ENCODE data around the genes PAK6, PLCB2, INAFM2 and DISP2.

GRCh38 chr15:39592978-39593877 is 12.3 kb downstream of the THBS1 start:
- PRO-cap, 2 experiments = no peak in any of the 2 experiments
- RAMPAGE, long total RNA, 5 experiments = no peak in any of the 5 experiments

DNA sequence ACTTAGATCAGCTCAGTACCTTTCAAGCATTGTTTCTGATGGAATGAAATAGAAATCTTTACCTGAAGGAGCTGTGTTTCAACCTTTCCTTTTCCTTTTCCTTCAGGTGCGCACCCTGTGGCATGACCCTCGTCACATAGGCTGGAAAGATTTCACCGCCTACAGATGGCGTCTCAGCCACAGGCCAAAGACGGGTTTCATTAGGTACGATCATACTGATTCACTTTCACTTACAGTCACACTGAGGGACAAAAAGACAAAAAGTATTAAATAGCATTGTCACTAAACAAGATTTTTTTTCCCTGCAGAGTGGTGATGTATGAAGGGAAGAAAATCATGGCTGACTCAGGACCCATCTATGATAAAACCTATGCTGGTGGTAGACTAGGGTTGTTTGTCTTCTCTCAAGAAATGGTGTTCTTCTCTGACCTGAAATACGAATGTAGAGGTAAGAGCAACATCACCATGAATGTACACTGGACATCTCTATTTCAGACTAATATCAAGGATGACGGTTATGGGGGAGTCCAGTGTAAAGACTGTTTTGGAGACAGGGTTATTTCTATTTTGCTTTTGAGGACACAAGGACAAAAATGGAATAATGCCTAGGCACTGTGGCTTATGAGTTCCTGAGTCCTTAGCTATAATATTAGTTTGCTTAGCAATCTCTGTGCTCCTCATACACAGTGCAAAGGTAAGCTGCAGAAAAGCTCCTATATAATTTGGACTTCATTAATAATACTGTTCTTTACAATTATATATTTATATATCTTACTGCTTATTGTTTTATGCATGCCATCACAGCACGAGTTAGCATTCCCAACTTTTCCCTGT is 13.3 kb downstream of the THBS1 start:
- PRO-cap, 2 experiments = no peak in any of the 2 experiments
- RAMPAGE, long total RNA, 5 experiments = no peak in any of the 5 experiments

DNA sequence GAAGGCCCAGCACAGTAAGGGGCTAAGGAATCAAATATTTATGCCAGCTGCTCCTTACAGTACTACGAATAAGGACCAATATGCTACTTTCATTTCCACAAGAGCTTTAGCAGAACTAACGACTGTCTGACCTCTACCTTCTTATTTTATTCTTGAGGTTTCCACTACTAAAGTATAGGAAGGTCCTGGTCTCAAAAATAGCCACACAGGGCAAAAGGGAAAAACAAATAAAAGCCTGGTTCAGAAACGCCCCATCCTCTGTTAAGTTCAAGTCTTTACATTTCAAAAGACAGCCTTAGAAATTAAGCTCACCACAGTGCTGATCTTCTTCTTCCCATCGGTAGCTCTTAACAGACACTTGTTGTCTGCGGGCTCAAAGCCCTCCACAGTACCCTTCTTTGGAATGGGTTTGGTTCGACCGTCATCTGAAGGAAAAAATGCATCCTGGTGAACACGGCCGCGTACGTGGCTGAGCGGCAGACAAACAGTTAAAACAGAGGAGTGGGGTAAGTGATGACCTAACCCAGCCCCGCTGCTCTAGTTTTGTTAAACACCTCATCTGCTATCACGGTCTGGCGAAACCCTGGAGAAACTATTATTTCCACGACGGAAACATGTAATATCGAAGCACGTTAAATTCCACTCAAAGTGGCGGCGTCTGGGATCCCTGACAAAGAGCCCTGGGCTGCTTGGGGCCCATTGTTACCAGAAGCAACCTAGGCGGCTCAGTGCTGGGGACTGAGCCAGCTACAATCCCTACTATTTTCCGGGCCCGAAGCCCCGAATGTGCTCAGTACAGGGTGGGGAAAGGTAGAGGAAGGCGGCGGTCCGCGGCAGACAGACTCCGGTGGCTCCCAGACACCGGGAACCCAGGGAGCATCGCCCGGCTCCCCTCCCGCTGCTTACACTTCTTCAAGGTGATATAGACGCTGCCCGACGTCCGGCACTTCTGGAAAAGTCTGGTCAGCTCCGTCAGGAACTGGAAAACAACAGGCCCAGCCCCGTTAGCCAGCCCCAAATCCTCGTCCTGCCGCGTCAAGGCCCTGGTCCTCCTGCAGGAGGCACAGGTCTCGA is 674 bp downstream of the SRP14 start:
- PRO-cap, 2 experiments = peak in 2 of 2 experiments; most common plus-strand start position 793 of the sequence (in 2)
- RAMPAGE, long total RNA, 5 experiments = no peak in any of the 5 experiments

GRCh38 chr15:40047251-40048247 is 8.6 kb upstream of the SRP14 start:
- PRO-cap, 2 experiments = peak in 2 of 2 experiments; most common plus-strand start chr15:40047903 (in 1); most common minus-strand start chr15:40047695 (in 1)
- RAMPAGE, long total RNA, 5 experiments = no peak in any of the 5 experiments

DNA sequence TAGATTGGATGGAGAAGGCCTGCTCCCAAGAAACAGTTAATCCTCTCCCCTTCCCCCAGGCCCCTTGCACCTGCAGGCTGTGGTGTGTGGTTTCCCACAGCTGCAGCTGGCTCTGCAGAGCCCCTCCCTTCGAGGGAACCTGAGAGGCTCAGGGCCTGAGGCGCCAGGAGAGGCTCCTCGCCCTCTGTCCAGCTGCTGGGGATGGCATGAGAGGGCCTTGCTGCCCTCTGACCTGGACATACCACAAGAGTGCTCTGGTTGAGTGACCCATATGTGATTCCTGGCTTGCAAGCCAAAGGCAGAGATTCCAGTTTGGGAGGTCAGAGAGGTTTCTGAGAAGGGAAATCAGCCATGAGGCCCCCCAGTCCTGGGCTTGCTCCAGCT is 15.8 kb upstream of the SRP14 start:
- PRO-cap, 2 experiments = no peak in any of the 2 experiments
- RAMPAGE, long total RNA, 5 experiments = no peak in any of the 5 experiments

GRCh38 chr15:40074149-40074587 is 34.5 kb downstream of the BMF start:
- PRO-cap, 2 experiments = no peak in any of the 2 experiments
- RAMPAGE, long total RNA, 5 experiments = no peak in any of the 5 experiments

- PRO-cap, 2 experiments = peak in 1 of 2 experiments; most common plus-strand start chr15:40098193 (in 1); most common minus-strand start chr15:40098110 (in 1)
- RAMPAGE, long total RNA, 5 experiments = no peak in any of the 5 experiments
These were observed 10.8 kb downstream of the BMF start for GRCh38 chr15:40097661-40098482.

GRCh38 chr15:40238411-40239626 is at the start of gene PAK6:
PAK6 (plus strand) TSS chr15:40239063.
- PRO-cap, 2 experiments = peak in 2 of 2 experiments; most common plus-strand start chr15:40239420 (in 2); most common minus-strand start chr15:40238726 (in 1)
- RAMPAGE, long total RNA, 5 experiments = start-site peak on the plus strand in 3 of 5 experiments, at chr15:40238785-40239473 at its widest, 7 to 13 reads per replicate

DNA sequence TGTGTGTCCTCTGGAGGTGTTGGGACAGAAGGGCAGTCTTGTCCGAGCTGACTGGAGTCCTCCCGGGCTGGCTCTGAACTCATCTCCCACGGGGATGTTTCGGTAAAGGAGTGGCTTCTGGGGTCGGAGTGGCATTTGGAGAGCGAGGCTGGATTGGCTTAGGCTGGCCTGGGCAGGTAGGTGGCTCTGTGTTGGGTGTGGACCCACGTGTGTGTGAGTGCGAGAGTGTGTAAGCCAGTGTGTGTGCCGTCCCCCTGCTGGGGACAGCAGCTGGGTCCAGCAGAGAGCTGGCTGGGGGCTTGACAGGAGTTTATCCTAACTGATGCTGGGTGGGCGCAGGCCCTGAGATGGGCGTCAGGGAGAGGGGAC is 748 bp downstream of the PAK6 start:
- PRO-cap, 2 experiments = peak in 1 of 2 experiments; most common plus-strand start position 240 of the sequence (in 1); most common minus-strand start position 81 of the sequence (in 1)
- RAMPAGE, long total RNA, 5 experiments = no peak in any of the 5 experiments

GRCh38 chr15:40307238-40308321 is at the start of gene PLCB2:
PLCB2 (minus strand) TSS chr15:40307935.
- PRO-cap, 2 experiments = peak in 1 of 2 experiments; most common plus-strand start chr15:40308065 (in 1); most common minus-strand start chr15:40307883 (in 1)
- RAMPAGE, long total RNA, 5 experiments = start-site peak on the minus strand in 1 of 5 experiments, at chr15:40307928-40307945 at its widest, 6 reads per replicate

- PRO-cap, 2 experiments = peak in 2 of 2 experiments; most common plus-strand start chr15:40323307 (in 1); most common minus-strand start chr15:40323388 (in 2)
- RAMPAGE, long total RNA, 5 experiments = start-site peak on the minus strand in 1 of 5 experiments, at chr15:40323272-40323319 at its widest, 5 reads per replicate
These were observed at the start of gene INAFM2 for GRCh38 chr15:40322926-40324063. INAFM2 (plus strand) TSS chr15:40323692.

- PRO-cap, 2 experiments = peak in 2 of 2 experiments; most common plus-strand start chr15:40358300 (in 1); most common minus-strand start chr15:40358124 (in 2)
- RAMPAGE, long total RNA, 5 experiments = start-site peak on the plus strand in 1 of 5 experiments, at chr15:40358286-40358358 at its widest, 44 reads per replicate
These were observed at the start of gene DISP2 for GRCh38 chr15:40357979-40358420. DISP2 (plus strand) TSS chr15:40358219.

- PRO-cap, 2 experiments = no peak in any of the 2 experiments
- RAMPAGE, long total RNA, 5 experiments = no peak in any of the 5 experiments
These were observed 15.7 kb downstream of the IVD start for GRCh38 chr15:40421170-40421723.

DNA sequence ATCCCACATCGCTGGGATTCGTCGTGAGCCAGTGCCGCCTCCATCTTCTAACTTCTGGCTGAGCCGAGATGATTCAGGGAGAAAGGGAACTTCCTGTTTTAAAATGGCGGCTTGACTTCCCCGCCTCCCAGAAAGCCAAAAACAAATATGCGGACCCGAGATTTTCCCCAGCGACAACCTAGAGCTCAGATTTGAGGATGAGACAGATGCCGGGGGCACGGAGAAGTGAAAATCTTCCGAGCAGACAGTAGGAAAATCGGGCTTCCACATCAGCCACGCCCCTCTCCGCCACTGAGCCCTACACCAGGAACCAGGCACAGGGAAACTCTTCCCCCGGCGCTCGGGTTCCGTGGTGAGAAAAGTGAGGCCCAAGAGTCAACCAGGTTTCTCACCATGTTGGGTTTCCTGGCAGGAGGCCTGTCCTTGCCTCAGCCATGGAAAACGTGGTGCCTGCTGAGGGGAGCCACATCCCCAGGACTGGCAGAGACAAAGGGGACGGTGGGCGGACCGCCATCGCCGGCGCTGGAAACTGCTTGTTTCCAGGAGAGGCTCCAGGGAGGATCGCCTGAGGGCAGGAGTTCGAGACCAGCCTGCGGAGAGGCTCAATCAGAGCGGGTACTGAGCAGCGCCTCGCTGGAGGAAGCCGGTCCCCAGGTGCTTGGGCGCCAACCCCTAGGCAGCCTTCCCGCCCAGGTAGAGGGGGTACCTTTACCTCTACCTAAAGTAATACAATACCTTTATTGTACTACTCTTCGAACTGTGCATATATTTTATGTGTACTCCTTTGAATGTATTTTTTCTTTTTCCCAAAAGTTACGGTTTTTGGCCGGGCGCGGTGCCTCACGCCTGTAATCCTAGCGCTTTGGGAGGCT is 18.9 kb downstream of the CHST14 start:
- PRO-cap, 2 experiments = no peak in any of the 2 experiments
- RAMPAGE, long total RNA, 5 experiments = no peak in any of the 5 experiments

DNA sequence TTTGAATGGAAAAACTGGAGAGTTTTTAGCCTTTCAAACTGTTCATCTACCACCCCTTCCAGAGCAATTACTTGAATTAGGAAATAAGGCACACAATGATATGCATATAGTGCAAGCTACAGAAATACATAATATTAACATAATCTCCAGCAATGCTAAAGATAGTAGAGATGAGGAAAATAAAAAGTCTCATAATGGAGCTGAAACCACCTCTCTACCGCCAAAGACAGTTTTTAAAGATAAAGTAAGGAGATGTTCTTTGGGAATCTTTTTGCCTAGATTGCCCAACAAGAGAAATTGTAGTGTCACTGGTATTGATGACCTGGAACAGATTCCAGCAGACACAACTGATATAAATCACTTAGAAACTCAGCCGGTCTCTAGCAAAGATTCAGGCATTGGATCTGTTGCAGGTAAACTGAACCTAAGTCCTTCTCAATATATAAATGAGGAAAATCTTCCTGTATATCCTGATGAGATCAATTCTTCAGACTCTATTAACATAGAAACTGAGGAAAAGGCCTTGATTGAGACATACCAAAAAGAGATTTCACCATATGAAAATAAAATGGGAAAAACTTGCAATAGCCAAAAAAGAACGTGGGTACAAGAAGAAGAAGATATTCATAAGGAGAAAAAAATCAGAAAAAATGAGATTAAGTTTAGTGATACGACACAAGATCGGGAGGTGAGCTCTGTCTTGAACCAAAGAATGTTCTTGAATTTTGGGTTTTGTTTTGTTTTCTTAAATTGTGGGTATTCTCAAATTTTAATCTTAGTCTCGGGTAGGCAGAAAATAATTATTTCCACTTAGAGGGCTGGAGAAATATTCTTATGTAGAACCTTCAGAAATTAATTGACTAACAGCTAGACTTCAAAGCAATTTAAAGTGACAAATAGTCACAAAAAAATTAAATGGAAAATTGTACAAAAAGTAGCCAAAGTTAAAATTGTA is 31.2 kb downstream of the KNL1 start:
- PRO-cap, 2 experiments = no peak in any of the 2 experiments
- RAMPAGE, long total RNA, 5 experiments = no peak in any of the 5 experiments

- PRO-cap, 2 experiments = no peak in any of the 2 experiments
- RAMPAGE, long total RNA, 5 experiments = no peak in any of the 5 experiments
These were observed 3.3 kb downstream of the RMDN3 start for GRCh38 chr15:40751704-40752255.

DNA sequence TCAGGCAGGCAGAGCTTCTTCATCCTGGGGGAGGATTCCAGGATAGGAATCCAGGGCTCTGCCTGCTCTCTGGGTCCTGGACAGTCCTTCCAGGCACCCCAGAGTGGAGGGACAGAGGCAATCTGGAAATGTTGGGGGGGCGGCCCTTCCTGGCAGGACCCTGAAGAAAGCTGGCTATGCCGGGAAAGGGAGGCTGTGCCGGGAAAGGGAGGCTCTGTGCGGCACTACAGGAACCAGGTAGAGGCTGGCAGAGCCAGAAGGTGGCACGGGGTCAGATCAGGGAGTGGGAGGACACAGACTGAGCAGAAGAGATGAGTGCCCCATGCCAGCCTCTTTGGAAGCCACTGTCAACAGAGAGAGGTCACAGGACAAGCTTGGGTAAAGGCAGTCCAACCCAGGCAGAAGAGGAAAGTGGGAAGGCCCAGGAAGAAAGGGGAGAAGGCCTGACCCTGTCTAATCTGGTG is 1.4 kb downstream of the C15orf62 start:
- PRO-cap, 2 experiments = no peak in any of the 2 experiments
- RAMPAGE, long total RNA, 5 experiments = no peak in any of the 5 experiments

DNA sequence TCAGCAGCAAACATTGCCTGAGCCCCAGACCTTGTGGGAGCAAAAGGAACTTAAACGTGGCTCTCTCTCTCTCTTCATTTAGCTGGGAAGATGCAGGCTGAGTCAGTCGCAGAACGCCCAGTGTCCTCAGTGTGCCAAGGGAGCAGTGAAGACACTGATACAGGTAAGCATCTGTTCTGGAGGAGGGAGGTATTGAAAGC is 4.4 kb downstream of the RHOV start:
- PRO-cap, 2 experiments = no peak in any of the 2 experiments
- RAMPAGE, long total RNA, 5 experiments = no peak in any of the 5 experiments

DNA sequence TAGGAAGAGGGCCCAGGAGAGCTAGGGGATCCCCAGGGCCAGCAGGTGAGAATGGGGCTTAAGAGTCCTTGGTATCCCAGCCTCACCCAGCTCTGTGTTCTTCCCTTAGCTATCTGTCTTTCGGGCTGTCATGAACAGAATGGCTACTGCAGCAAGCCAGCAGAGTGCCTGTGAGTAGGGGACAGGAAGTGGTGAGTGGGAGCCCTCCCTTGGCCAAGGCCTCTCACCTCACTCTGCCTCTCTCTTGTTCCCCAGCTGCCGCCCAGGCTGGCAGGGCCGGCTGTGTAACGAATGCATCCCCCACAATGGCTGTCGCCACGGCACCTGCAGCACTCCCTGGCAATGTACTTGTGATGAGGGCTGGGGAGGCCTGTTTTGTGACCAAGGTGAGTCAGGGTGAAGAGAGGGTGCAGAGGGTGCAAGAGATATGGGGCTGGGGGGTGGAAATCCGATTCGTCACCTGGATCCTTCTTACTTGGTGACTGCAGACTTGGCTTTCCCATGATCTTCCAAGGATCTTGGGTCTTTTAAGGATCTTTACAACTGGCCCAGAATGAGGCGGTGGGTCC is 3.0 kb downstream of the DLL4 start:
- PRO-cap, 2 experiments = no peak in any of the 2 experiments
- RAMPAGE, long total RNA, 5 experiments = no peak in any of the 5 experiments

GRCh38 chr15:40937844-40938632 is 8.9 kb downstream of the DLL4 start:
- PRO-cap, 2 experiments = no peak in any of the 2 experiments
- RAMPAGE, long total RNA, 5 experiments = no peak in any of the 5 experiments

All from thyroid gland (tissue), 7 donors.